SJSA1 (cell line): Measurements from ENCODE around the genes BMS1 and RET.

- RAMPAGE, long total RNA: no peak
Measured at GRCh38 chr10:35638829-35639420, 3.2 kb downstream of the FZD8 start.

GRCh38 chr10:35640518-35641592, 1.2 kb downstream of the FZD8 start:
- RAMPAGE, long total RNA: no peak

DNA sequence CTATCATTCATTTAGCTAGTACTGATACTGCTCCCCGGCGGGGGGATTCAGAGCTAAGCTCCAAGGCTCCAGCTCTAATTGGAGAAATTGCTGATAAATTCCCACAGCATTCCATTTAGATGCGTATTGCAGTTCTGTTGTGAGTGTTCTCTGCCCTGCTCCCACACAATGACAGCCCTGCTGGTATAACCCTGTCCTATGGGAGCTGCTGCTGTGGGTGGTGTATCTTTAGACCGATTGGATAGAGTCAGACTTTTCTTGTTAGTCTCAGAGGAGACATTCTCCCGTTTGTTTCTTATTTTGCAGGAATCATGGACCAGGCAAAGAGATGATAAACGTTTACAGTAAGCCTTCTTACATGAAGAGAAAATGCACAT, 707.6 kb upstream of the FZD8 start:
- RAMPAGE, long total RNA: no peak

DNA sequence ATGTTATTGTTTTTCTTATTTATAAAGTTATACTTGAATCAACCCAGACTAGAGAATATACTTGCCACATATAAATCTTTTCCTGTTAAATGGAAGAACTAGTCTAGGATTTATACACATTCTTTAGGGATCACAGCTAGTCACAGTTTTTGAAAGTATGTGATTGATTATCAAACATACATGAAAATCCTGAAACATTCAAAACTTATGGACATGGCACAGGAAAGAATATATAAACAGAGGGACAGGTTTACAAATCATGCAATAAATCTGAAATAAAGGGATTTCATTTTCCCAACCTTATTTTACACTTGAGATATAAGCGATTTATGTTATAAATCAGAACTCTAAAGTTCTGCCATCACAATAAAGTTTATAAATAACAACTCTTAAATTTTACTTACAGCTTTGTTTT, 98.8 kb upstream of the ANKRD30A start:
- RAMPAGE, long total RNA: no peak

DNA sequence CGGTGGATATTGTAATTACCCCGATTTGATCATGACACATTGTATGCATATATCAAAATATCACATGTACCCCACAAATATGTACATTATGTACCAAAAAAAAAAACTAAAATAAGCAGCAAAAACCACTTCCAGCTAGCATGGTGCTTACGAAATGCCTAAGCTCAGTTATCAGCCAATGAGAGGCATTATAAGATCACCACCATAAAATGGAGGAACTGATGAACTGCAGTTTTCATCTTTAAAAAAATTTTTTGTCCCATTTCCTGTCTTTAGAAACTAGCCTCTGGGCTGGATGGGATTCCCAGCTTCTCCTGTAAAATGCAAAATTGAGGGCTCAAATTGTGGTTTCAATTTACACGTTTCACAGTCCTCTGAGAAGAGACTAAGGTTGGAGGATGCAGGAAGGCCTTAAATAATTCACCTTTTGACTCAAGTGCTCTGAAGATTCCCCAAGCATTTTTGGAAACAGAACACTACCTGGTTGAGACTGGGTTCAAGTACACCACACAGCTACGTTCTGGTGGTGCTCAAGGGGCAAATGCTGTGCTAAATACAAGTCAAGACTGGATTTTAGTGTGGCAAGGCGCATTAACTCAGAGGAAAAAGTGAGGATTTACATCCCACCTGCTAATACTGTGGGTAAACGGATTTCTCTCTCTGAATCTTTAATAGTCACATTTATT, 1.0 kb downstream of the ZNF25 start:
- RAMPAGE, long total RNA: no peak

GRCh38 chr10:38352081-38352536, 258.0 kb downstream of the ZNF37A start:
- RAMPAGE, long total RNA: no peak

- RAMPAGE, long total RNA: no peak
Measured at GRCh38 chr10:42475437-42476622, 162.5 kb downstream of the ZNF33B start.

- RAMPAGE, long total RNA: no peak
Measured at GRCh38 chr10:42520354-42520822, 118.0 kb downstream of the ZNF33B start.

GRCh38 chr10:42782285-42783160, at the start of gene BMS1:
BMS1 (plus strand) TSS chr10:42782795.
- RAMPAGE, long total RNA: start-site peak on the plus strand at chr10:42782799-42782804, 249 and 78 reads in 2 replicates

- RAMPAGE, long total RNA: no peak
Measured at GRCh38 chr10:42816318-42816825, 33.8 kb downstream of the BMS1 start.

DNA sequence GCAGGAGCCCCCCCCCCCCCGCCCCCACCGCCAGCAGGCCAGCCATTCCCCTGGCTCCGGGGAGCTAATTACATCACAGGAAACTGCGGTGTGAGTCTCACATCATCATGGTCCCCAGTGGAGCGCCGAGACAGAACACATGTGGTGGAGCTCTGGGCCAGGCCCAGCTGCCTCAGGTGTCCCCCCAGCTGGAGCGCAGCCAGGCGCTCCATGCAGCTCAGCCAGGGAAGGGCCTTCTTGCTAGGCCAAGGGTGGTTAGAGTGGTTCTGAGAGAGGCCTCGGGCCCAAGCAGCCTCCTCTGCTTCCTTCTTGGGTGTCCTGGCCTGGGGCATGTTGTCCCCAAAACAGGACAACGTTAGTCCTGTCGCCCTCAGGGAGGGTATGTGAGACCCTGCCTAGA, 37.3 kb upstream of the RET start:
- RAMPAGE, long total RNA: no peak

DNA sequence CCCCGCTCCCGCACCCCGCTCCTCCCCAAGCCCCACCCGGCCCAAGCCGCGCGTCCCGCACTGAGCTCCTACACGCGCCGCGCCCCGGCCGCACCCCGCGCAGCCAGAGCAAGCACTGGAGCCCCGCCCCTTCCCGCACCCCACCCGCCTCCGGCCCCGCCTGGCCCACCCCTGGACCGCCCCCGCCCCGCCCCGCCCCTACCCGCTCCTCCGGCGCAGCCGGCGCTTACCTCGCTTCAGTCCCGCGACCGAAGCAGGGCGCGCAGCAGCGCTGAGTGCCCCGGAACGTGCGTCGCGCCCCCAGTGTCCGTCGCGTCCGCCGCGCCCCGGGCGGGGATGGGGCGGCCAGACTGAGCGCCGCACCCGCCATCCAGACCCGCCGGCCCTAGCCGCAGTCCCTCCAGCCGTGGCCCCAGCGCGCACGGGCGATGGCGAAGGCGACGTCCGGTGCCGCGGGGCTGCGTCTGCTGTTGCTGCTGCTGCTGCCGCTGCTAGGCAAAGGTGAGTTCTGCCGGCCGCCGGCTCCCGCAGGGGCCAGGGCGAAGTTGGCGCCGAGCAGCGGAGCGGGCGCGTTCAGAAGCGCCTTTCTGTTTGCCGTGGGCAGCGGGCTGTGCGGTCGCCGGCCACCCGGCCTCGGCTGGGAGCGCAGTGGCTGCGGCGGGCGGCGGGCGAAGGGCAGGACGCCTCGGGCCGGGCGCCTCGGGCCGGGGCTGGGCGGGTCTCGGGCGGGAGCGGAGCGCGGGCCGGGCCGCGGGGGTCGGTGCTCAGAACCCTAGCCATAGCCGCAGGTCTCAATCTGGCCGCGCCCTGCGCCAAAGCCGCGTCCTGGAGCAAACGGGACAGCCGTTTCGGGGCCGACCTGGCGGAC, at the start of gene RET:
Gene RET (plus strand): TSS at position 239 of the 868 bp plus-strand sequence.
- RAMPAGE, long total RNA: no peak

DNA sequence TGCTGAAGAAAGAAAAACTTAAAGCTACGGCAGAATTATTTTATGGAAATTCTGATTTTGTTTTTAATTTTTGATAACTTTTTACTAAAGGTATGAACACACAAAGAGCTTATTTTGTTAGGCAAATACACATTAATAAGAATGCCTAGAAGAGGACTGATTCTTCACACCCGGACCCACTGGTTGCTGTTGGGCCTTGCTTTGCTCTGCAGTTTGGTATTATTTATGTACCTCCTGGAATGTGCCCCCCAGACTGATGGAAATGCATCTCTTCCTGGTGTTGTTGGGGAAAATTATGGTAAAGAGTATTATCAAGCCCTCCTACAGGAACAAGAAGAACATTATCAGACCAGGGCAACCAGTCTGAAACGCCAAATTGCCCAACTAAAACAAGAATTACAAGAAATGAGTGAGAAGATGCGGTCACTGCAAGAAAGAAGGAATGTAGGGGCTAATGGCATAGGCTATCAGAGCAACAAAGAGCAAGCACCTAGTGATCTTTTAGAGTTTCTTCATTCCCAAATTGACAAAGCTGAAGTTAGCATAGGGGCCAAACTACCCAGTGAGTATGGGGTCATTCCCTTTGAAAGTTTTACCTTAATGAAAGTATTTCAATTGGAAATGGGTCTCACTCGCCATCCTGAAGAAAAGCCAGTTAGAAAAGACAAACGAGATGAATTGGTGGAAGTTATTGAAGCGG, 16.9 kb downstream of the CSGALNACT2 start:
- RAMPAGE, long total RNA: no peak

- RAMPAGE, long total RNA: no peak
Measured at GRCh38 chr10:43203418-43204331, 63.2 kb downstream of the RASGEF1A start.

DNA sequence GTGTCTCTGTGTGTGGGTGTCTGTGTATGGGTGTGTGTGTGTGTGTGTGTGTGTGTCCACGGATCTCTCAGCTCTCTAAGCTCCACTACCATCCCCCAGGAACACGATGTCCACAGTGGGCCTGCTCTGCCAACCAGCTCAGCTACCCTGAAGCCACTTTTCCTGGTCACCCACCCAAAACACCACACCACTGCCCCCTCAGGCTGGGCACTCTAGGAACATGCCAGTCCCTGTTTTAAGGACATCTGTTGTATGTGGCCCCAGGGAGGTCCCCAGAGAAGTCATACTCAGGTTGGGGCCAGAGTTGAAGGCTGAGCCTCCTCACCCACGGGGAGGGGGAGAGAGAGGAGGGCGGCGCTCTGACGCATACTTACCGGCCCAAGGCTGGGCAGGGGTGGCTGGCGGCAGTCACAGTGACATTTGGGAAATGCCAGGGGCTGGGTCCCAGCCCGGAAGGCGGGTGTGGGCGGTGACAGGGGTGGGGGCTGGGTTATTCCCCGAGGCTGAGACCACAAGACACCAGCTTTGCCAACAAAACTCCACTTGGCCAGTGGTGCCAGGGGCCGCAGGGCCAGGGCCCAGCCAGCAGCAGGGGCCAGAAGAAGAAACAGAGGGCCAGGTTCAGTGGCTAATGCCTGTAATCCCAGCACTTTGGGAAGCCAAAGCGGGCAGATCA, 41.2 kb downstream of the RASGEF1A start:
- RAMPAGE, long total RNA: no peak

DNA sequence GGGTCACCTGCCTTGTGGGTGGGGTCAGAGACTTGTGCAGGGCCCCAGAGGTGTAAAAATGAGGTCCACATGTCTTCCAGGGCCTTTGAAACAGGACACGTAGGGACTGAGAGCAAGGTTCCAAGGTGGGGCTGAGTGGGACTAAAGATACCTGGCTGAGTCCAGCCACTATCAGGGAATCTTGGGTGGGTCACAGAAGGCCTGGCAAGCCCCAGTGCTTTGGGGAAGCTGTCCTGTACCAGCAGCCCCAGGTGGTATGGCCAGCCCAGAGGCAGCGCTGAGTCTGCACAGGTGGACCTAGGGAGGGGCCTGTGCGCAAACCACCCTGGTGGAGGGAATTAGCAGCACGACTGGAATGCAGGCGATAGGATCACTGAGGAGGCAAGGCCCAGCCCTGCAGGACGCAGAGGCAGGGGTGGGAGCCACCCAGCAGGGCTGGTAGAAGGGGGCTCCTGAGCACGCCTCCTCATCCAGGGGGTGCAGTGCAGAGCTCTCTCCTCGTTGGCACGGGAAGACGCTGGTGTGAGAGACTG, 5.8 kb downstream of the FXYD4 start:
- RAMPAGE, long total RNA: no peak

GRCh38 chr10:43408037-43408661, 837 bp downstream of the HNRNPF start:
- RAMPAGE, long total RNA: no peak

GRCh38 chr10:43437669-43438288, 868 bp downstream of the ZNF487 start:
- RAMPAGE, long total RNA: no peak

GRCh38 chr10:43452156-43452581, 15.3 kb downstream of the ZNF487 start:
- RAMPAGE, long total RNA: no peak

- RAMPAGE, long total RNA: no peak
Measured at GRCh38 chr10:43863826-43864654, 215.4 kb upstream of the ZNF32 start.